Neural cell (in vitro differentiated cells): ENCODE measurements around a stretch of chr7.

DNA sequence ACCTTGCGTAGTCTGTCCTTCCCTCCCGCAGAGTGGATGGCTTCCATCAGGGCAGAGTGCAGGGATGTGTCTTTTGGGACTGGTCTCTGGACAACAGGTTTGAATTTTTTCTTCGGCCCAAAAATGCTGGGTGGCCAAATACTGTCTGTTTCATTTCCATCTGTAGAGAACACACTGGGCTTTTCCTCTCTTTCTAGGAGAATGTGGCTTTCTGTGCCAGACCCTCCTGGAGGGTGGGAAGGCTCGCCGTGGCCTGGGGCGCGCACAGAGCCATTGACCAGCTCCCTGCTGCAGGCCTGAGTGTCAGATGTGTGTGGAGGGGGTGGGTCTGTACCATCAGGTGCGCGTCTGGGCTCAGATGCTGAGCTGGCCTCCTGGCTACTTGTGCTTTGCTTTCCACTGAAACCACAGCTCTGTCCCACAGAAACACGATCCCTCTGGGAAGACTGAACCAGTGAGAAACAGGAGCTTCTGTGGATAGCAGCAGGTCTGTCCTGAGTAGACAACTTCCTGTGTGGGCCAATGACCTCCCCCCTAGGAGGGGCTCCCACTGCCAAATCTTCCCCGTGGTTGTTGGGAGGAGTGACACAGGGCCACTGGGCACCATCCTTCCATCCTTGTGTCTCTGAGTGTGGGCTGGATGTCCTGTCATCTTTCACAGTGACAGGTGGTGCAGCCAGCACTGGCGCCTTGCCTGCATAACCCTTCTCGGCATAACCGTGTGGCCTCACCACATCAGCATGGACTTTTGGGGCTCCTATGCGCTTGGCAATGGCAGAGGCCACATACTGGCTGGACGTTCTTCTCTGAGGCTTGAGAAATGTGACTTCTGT is 245.2 kb upstream of the GRB10 start:
- RAMPAGE, long total RNA = no peak

GRCh38 chr7:51254437-51254932 is 62.1 kb downstream of the COBL start:
- RAMPAGE, long total RNA = no peak

DNA sequence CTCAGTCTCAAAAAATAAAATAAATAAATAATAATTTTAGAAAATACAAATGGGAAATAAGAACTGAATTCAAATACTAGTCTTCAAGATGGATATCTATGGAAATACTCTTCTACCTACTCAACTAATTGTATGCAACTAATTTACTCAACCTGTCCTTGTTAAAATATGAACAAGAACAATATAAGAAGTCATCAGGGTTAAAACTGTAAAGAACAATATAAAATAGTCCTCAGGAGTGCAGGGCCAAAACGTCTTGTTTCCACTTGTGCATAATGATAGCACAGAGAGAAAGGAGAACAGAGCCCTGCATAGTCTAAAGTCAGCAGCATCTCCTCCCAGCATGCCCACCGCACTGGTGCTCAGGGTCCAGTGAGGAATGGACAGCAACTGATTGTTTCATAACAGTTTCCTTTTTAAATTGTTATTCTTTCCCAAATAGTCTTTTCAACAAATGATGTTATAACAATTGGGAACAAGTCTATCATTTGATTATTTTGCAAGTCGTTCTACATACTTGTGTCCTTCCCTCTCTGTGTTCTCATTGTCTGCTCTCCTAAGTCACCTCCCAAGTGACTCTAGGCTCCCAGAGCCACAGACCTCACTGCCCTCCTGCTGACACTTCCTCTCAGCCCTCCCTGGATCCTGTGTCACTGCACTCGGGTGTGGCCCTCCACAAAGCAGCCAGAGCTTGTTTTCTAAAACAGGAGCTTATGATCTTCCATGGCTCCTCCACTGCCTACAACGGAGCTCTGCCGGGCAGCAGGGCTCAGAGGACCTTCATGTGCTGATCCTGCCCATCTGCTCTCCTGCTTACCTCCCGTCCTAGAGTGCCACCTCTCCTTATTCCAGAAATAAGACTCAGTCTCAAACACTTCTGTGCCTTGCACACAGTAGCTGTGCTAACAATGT is 27.6 kb downstream of the COBL start:
- RAMPAGE, long total RNA = no peak

DNA sequence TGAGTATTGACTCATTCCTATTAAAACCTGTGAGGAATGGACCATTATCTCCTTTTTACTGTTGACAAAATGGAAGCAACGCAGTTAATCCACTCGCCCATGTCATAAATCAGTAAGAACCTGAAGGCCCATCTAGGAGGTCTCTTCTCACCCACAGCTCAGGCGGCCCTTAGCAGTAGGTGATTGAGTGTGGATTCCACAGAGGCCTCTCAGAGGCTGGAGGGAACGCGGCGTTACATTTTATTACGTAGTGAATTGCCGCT is 290.2 kb upstream of the COBL start:
- RAMPAGE, long total RNA = no peak

GRCh38 chr7:54811374-54811631 is 52.3 kb upstream of the SEC61G start:
- RAMPAGE, long total RNA = no peak

GRCh38 chr7:54888205-54889136 is 129.5 kb upstream of the SEC61G start:
- RAMPAGE, long total RNA = no peak

- RAMPAGE, long total RNA = no peak
These were observed 59.6 kb downstream of the EGFR start for GRCh38 chr7:55078430-55078758.

DNA sequence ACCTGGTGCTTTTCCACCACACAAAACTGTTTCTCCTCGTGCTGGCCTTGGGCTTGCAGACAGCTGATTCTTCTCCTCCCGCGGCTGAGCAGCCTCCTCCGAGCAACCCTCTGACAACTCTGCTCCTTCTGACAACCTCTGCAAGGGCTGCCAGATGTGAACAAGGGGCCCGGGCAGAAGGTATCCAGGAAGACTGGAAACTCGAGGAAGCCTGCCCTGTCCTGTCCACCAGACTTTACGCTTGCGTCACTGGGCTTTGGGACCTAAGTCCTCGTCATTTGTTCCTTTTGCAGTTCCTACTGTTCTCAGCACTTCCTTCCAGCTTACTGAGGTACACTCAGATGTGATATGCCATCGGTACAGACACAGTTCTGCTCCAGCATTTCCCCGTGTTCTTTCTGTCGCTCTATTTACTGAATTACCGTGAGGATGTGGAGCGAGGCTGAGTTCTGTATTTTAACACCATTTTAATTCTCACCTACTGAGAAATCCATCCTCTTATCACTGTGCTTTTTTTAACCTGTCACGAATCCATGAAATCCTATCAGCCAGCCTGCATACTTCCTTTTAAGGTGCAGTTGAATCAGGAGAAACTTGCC is 82.3 kb downstream of the EGFR start:
- RAMPAGE, long total RNA = no peak

DNA sequence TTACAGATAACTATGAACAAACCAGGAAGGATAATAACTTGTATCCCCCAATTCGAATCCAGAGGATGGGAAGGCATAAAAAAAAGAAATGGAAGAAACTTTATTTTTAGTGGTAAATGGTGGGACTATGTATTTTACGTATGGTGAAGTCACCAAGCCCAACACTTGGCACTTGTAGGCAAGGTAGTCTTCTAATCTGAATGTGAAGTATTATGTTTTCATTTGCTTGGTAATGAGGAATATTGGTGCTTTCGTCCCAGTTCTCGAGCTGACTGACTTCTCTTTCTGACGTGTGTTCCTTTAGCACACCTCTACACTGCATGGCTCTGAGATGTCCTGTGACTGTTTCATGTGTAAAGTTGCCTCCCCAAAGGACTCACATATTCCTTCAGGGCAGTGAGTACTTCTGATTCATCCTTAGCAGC is 113.6 kb downstream of the EGFR start:
- RAMPAGE, long total RNA = no peak

DNA sequence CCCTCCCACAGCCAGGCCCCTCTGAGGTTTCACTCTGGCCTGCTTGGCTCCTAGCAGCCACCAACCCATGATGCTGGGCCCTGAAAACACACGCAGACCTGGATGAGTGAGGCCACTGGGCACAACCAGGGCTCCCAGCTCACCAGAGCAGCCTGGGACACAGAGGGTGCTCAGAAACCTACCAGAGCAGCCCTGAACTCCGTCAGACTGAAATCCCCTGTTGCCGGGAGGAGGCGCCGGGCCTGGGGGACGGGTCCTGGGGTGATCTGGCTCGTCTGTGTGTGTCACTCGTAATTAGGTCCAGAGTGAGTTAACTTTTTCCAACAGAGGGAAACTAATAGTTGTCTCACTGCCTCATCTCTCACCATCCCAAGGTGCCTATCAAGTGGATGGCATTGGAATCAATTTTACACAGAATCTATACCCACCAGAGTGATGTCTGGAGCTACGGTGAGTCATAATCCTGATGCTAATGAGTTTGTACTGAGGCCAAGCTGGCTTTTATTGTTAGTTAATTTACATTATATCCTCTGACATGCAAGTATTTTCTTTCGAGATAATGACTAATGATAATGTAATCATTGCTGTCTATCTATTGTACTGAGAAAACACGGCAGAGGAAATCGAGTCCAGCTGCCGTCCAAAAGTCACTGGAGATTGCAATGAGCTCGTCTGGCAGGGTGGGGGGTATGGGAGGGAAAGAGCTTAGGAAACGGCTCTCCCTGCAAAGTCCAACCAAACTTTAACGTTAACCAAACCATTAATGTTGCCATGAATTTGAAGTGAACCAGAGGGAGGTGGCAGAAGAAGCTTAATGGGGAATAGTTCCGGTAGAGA is 172.5 kb upstream of the LANCL2 start:
- RAMPAGE, long total RNA = no peak

- RAMPAGE, long total RNA = no peak
These were observed 100.8 kb downstream of the LANCL2 start for GRCh38 chr7:55465925-55466380.

DNA sequence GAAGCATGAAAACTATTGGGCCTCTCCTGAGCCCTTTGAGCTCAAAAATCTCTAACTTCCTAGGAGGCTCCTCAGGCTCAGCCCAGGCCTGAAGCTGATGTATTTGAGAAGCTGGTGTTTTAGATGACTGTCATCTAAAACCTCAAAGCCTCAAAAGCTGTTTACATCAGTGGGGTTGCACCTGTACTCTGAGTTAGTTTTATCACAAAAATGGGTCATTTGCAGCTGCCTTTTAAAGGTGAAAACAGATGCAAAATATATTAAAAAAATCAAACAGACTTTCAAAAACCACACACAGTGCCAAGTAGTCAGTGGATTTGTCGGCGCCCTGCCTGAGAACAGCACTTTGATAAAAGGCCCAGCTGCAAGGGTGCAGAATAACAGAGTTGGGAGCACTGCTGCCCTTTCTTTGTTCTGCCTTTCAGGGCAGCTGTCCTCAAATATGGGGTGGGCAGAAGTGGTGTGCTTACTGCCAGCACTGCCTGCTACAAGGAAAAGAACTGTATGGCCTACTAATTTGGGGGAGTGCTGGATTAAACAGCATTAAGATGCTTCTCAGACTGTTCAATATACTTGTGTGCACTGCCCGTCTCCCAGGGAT is 103.0 kb downstream of the VOPP1 start:
- RAMPAGE, long total RNA = no peak

GRCh38 chr7:55514800-55515231 is 57.5 kb downstream of the VOPP1 start:
- RAMPAGE, long total RNA = no peak

GRCh38 chr7:55569257-55569590 is 3.1 kb downstream of the VOPP1 start:
- RAMPAGE, long total RNA = no peak

GRCh38 chr7:56057818-56058226 is 6.3 kb downstream of the CCT6A start:
- RAMPAGE, long total RNA = no peak

DNA sequence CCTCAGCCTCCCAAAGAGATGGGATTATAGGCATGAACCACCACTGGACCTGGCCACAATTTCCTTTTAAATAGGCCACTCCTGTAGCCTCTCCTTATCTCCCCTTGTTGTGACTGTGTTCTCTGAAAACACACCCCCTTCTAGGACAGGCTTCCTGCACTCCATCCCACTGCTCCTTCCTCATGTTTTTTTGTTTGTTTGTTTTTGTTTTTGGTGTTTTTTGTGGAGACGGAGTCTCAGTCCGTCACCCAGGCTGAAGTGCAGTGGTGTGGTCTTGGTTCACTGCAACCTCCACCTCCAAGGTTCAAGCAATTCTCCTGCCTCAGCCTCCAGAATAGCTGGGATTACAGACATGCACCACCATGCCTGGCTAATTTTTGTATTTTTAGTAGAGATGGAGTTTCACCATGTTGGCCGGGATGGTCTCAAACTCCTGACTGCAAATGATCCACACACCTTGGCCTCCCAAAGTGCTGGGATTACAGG is 2.8 kb downstream of the PHKG1 start:
- RAMPAGE, long total RNA = no peak

- RAMPAGE, long total RNA = no peak
These were observed 4.9 kb downstream of the ZNF680 start for GRCh38 chr7:64557969-64558443.

- RAMPAGE, long total RNA = no peak
These were observed 6.4 kb upstream of the ZNF680 start for GRCh38 chr7:64569046-64569936.

- RAMPAGE, long total RNA = no peak
These were observed 33.2 kb upstream of the ZNF273 start for GRCh38 chr7:64869806-64870298.

GRCh38 chr7:64877223-64877754 is 25.8 kb upstream of the ZNF273 start:
- RAMPAGE, long total RNA = no peak